BE2C (cell line): ENCODE measurements around a stretch of chr13.

DNA sequence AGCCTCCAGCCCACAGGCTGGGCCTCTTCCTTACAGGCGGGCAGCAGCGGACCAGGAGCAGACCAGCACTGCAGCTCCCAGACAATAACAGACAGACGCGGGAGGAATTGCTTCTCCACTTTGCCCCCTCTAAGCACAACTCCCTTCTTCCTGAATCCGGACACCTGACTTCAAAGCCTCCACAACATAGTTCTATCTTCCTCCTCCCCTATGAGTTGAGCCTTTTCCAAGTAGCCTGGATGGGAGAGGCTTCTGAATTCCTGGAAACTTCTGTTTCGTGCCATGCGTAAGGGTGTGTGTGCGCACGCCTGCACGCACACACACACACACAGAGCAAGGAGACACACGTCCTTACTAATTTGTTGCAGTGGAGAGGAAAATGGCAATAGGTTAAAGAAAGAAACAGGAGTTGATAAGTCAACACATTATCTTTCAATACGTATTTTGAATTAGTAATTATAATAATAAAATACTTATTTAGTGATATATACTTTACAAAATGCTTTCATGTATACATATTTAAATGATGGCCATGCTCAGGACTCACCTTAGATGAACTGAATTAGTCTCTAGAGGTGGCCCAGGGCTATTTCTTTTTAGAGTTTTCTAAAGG, 338.0 kb upstream of the ARGLU1 start:
- RRBS = no CpG with 5 or more reads among the region's 12 CpGs

GRCh38 chr13:107724165-107724727, 143.1 kb downstream of the NALF1 start:
- RRBS = no CpG with 5 or more reads among the region's 5 CpGs

DNA sequence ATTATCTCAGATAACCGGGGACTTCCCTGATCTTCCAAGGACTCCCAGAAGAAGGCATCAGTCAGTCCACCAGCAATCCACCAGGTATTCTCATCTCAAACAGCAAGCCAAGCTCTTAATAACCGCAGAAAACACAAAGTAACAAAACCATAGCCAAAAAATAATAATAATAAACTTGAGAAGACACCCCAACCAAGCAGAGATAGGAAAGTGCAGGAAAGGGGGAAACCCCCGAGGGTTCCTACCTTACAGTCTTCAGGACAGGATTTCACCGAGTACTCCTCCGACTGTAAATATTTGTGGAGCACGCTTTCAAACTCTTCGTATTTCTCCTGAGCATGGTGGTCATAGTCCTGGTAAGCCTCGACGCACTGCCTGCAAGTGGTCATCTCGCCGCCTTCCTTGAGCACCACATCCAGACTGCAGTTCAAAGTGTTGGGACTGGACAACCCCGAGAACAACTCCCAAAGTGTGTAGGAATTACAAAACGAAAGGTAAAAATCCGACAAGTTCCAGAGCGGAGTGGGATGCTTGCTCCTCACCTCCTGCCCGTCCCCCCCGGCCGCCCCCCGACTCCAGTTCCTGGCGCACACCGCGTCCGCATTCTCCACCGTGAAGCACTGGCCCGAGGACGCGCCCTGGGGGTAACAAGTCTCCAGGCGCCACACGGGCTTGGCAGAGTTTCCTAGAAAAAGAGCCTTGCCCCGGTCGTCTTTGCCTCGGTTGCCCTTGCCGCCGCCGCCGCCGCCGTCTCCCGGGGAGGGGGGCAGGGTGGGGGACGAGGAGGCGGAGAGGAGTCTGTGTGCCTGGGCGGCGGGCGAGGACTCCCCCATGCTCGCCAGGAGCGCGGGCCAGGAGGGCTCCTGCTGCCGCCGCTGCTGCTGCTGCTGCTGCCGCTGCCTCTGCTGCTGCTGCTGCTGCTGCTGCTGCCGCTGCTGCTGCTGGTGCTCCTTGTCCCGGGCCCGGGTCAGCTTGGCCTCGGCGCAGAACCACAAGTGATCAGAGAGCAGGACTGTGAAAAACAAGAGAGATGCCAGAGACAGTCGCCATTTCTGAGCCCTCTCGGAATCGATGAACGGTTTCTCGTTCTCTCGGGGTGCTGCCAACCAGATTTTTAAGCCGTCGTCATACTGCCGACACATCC, 1.5 kb downstream of the NALF1 start:
- RRBS = under 1% methylated on average over 10 of the region's 64 CpGs

DNA sequence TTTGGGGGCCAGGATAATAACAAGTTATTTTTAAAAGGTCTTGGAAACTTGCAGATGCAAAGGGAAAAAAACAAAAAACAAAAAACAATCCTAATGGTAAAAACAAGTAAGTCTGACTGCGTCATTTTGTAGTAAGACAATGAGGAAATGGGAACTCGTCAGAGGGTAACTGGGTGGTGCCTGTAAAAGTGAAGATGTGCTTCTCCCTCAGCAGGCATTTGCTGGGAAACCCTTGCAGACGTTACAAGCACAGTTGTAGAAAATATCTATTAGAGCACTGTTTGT, 2.2 kb upstream of the TNFSF13B start:
- RRBS = no CpG with 5 or more reads among the region's 3 CpGs

DNA sequence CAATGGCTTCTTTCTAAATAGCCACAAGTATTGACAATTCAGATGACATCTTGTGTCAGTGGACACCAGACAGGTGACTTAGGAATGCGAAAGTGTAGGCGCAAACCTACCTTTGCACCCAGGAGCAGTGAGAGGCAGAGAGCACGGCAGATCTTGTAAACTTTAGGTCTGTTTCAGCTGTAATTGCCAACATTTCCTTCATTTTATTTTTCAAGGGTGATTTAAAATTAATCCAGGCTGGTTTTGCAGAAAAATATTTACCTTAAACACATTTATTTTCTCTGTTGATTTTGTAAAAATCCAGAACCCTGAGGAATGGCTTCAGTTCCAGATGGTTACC, 34.8 kb downstream of the TNFSF13B start:
- RRBS = no CpG with 5 or more reads among the region's 3 CpGs

DNA sequence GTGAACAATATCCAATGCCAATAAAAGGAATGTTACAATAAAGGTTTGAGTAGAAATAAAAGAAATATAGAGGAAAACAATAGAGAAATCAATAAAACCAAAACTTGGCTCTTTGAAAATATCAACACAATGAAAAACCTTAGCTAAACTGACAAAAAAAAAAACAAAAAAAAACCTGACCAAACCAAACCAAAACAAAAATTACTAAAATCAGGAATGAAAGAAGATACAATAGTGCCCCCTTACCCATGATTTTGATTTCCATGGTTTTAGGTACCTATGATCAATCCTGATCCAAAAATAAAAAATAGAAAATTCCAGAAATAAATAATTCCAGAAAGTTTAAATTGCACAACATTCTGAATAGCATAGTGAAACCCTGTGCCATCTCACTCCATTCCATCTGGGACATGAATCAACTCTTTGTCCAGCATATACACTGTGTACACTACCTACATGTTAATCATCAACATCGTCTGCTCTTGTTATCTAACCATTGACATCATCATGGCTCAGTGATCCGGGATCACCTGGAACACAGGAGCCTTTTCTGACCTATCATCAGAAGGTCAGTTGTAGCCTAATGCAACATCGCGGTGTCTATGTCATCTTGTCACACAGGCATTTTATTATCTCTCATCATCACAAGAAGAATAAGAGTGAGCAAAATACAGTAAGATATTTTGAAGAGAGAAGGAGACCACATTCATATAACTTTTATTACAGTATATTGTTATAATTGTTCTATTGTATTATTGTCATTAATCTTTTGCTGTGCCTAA, 75.6 kb downstream of the MYO16 start:
- RRBS = no CpG with 5 or more reads among the region's 4 CpGs

DNA sequence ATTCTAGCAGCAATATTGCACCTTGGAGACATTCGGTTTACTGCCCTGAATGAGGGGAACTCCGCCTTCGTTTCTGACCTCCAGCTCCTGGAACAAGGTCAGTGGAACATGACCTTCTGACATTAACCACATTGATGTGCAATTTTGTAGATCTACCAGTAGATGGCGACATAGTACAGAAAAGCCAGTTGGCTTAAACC, 332.0 kb downstream of the MYO16 start:
- RRBS = no CpG with 5 or more reads among the region's 4 CpGs

- RRBS = no CpG with 5 or more reads among the region's 2 CpGs
Observed at GRCh38 chr13:108963324-108963642, 333.9 kb downstream of the MYO16 start.

DNA sequence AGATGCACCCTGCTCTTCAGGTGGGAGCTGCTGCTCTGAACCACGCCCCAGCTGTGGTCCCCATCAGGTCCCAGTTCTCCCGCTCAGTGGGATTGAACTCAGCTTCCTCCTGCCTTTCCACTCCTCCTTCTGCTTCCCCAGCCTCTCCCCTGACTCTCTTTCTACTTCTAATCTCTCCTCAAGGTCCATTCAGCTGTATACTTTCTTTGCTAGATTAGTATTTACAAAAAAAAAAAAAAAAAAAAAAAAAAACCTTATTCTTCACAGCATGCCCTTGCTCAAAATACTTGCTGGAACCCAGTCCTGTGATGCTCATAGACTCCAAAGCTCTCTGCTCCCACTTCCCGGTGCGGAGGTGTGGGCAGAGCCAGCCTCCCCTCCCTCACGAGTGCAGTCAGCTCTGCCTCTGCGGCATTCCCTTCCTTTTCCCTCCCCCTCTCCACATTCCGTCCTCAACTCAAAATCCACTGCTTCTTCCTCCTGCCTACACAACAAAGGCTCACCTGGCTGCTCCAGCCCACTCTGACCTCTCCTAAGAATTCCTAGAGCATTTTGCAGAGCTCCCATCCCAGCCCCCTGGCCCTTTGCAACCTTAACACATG, 527.7 kb downstream of the MYO16 start:
- RRBS = no CpG with 5 or more reads among the region's 7 CpGs

GRCh38 chr13:109587001-109587475, 199.3 kb downstream of the IRS2 start:
- RRBS = no CpG with 5 or more reads among the region's 6 CpGs

- RRBS = no CpG with 5 or more reads among the region's 18 CpGs
Observed at GRCh38 chr13:109684269-109685255, 101.8 kb downstream of the IRS2 start.

DNA sequence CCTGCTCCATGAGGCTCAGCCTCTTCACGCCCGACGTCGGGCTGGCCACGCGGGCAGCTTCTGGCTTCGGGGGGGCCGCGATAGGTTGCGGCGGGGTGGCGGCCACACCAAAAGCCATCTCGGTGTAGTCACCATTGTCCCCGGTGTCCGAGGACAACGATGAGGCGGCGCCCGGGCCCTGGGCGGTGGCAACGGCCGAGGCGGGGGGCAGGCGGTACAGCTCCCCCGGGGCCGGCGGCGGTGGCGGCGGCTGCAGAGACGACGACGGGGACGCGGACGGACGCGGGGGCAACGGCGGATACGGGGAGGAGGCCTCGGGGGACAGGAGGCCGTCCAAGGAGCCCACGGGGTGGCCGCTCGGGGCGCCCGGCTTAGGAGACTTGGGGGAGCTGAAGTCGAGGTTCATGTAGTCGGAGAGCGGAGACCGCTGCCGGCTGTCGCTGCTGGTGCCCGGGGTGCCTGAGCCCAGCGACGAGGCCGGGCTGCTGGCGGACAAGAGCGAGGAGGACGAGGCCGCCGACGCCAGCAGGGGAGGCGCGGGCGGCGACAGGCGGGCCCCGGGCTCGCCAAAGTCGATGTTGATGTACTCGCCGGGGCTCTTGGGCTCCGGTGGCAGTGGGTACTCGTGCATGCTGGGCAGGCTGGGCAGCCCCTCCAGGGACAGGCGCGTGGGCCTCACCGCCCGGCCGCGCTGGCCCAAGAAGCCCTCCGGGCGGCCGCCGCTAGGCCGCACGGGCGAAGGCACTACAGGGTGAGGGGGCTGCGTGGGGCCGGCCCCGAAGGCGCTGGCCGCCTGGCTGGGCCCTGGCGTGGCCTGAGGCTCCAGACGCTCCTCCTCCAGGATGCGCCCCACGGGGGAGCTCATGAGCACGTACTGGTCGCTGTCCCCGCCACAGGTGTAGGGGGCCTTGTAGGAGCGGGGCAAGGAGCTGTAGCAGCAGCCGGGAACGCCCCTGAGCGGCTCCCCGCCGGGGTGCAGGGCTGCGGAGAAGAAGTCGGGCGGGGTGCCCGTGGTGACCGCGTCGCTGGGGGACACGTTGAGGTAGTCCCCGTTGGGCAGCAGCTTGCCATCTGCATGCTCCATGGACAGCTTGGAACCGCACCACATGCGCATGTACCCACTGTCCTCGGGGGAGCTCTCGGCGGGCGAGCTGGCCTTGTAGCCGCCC, 3.3 kb downstream of the IRS2 start:
- RRBS = 24% methylated on average over 38 of the region's 123 CpGs

GRCh38 chr13:109874820-109875019, 88.3 kb upstream of the IRS2 start:
- RRBS = no CpG with 5 or more reads among the region's 2 CpGs

- RRBS = no CpG with 5 or more reads among the region's 11 CpGs
Observed at GRCh38 chr13:110017462-110017996, 231.1 kb upstream of the IRS2 start.

GRCh38 chr13:110045051-110045706, 258.8 kb upstream of the IRS2 start:
- RRBS = no CpG with 5 or more reads among the region's 15 CpGs

DNA sequence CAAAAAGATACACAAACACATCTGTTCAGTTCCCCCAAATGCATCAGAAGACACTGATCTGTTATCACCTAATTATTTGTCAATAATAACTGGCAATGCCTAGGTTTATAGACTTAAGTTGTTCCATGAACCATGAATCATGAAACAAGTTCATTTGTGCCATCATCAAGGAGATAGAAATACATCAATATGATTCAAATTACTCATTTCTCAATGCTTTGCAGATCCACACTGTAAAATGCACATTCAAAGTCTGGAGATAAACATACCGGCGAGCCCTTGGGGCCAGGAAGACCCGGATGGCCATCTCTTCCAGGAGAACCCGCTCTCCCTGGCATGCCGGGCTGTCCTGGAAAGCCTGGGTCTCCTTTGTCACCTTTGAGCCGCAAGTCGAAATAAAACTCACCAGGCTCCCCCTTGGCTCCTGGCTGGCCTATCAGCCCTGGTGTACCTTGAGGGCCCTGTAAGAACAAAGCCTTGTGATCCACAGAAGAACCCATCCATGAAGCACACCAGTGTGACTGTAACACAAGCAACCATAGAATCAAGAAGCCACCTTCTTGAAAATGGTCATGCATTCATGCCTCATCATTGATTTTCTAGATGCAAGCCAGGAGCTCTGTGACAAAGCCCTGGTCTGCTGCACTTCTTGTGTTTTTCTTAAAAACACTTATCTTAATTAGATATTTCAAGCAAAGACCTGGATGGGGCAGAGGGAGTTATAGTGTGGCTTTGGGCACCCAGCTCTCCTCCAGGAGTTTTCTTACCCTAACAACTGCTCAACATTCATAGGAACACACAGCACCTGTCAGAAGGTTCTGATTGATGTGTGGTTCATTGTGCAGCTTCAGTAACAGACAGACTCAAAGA, 119.9 kb downstream of the COL4A1 start:
- RRBS = no CpG with 5 or more reads among the region's 7 CpGs

GRCh38 chr13:110221370-110222139, 85.4 kb downstream of the COL4A1 start:
- RRBS = no CpG with 5 or more reads among the region's 18 CpGs

DNA sequence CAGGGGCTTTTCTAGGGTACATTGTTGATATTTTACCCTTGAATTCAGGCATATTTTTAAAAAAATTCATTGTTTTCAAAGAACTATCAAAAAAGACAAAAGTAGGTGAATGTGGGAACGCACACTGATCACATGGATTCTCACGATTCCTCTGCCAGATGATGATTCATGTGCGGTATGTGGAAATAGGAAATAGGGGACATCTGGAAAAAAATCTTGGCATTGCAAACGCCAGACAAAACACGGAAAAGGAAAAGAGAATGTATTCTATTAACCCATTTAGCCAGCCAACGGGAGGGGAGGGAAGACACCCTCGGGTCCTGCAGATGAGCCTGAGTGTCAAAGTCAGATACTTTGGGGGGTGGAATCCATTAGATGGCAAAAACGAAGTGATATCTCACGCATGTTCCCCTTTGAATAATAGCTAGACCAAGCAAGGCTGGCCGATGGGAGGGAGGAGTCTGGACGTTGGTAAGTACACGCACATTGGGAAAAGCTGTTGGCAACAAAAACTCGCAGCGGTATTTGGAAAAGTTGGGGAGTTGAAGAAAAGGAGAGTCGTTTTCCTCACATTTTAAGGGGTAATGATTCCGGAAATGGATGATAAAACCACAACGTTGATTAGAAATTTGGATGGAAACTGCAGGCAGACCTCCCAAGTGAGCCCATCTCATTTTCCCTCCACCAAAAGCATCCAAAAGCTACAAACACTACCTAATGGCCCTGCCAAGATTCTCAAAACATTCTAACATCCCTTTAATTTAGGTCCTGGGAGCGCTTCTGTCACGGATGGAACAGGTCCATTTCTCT, 73.7 kb downstream of the COL4A1 start:
- RRBS = no CpG with 5 or more reads among the region's 19 CpGs

DNA sequence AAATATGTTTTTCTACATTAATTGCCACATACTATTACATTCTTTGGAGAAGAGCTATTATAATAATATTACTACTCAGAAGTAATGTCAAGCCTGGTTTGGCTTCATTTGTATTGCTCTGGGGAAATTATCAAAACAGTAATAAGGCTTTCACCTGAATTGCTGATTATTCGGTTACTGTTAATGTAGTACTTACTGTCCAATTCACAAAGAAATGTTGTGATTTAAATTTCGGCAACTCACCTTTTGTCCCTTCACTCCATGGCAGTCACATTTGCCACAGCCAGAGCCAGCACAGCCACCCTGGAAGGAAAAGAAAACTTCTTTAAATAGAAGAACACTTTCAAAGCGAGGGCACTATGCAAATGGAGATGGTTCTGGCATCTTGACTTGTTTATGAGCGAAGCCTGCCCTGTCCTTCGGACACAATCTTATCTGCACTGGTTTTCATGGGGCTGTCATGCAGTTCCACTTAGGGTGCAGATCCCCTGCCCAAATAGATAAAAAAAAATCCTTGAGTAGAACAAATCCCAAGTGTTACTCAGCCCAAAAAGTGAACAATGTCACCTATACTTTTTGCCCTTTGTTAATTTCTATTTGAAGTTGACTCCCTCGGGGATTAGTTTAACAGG, 64.4 kb downstream of the COL4A1 start:
- RRBS = no CpG with 5 or more reads among the region's 6 CpGs